AG09309 (cell line): Measurements from ENCODE around the genes PPP1R26 and CCDC187.

GRCh38 chr9:135479355-135480206 lies at the start of gene PPP1R26:
Gene PPP1R26 (plus strand): TSS chr9:135479782.
- RRBS, result 2% methylated on average over 101 of the region's 144 CpGs

DNA sequence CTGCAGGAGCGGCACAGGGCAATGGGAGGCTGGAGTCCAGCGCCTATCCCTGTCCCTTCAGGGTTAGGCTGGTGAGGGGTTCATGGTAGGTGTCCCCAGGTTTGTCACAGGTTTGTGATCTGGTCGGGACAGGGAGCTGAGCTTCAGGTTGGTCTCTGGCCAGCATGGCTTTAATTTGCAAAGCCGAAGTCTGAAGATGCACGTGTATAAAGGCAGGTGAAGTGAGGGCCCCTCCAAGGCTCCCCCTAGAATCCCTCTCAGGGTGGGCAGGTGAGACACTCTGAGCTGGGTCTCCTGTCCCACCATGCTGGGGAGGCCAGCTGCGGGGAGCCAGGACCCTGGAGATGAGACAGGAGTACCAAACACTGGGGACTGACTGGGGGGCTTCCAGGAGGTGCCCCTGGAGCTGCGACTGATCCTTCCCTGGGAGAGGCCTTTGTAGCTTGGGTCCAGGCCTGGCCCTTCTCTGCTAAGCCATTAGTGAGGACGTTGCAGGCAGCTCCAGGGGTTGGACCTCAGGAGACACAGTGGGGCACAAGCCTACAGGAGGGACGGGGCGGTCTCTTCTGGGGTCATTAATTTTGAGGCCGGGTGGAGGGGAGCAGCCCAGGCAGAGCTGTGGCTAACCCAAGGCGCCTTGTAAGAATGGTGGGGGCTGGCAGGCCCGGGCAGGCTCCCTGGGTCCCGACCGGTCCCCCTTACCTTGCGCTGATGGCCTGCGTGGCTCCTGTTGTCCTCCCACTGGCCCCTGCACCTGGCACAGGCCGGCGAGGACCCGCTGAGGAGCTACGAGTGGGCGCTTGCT lies 4.9 kb downstream of the MRPS2 start:
- RRBS, result 77% methylated on average over 3 of the region's 22 CpGs

GRCh38 chr9:135882527-135883130 lies 24.7 kb downstream of the CAMSAP1 start:
- RRBS, result no CpG with 5 or more reads among the region's 20 CpGs

- RRBS, result 3% methylated on average over 27 of the region's 65 CpGs
Measured at GRCh38 chr9:135906476-135906982, 817 bp downstream of the CAMSAP1 start.

DNA sequence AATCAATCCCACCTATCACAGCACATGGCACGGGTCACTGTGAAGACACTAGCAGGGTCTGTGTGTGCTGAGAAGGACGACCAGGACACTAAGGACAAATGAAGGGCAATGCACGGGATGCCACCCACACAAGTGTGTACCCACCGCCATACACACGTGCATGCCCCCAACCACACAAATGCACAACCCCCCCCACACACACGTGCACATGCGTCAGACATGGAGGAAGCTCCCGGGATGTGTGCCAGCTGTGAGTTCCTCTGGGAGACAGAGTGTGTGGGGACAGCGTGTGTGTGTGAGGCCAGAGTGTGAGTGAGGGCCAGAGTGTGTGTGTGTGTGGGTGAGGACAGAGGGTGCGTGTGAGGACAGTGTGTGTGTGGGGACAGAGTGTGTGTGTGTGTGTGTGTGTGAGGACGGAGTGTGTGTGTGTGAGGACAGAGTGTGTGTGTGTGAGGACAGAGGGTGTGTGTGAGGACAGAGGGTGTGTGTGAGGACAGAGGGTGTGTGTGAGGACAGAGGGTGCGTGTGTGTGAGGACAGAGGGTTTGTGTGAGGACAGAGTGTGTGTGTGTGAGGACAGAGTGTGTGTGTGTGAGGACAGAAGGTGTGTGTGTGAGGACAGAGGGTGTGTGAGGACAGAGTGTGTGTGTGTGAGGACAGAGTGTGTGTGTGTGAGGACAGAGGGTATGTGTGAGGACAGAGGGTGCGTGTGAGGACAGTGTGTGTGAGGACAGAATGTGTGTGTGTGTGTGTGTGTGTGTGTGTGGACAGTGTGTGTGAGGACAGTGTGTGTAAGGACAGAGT lies 62.8 kb upstream of the UBAC1 start:
- RRBS, result no CpG with 5 or more reads among the region's 13 CpGs

DNA sequence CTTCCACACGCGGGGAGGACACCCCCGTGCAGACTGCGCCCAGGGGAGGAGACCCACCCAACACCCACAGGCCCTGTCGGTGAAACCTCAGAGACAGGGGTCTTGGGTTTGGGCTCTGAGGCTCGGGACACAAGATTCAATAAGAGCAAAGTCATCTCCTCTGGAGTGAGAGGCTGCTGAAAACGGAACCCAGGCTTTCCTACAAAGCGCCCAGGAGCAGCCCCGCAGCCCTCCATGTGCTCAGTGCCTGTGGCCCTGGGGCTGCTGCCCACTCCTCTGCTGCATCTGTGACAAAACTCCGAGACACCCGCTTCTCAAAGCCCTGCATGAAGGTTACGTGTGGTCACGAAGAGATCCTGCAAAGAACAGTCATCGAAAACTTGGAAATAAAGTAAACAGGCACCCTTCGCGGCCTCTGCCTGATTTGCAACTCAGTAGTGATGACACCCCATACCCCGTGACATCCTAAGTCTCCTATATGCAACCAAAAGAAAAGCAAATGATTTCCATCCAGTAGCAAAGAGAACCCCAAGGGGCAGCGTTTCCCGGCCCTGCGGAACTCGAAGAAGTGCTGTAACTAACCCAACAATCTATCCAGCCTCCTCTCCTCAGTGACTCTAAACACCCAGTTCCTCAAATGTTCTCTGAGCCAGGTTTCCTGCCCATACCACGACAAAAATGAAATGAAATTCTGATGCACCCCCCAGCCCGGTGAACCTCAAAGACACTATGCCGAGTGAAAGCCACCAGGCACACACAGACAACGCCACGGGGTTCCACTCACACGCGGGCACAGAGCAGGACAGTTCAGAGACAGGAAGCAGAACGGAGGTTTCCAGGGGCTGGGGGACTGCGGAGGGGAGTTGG lies 19.2 kb downstream of the NACC2 start:
- RRBS, result no CpG with 5 or more reads among the region's 30 CpGs

DNA sequence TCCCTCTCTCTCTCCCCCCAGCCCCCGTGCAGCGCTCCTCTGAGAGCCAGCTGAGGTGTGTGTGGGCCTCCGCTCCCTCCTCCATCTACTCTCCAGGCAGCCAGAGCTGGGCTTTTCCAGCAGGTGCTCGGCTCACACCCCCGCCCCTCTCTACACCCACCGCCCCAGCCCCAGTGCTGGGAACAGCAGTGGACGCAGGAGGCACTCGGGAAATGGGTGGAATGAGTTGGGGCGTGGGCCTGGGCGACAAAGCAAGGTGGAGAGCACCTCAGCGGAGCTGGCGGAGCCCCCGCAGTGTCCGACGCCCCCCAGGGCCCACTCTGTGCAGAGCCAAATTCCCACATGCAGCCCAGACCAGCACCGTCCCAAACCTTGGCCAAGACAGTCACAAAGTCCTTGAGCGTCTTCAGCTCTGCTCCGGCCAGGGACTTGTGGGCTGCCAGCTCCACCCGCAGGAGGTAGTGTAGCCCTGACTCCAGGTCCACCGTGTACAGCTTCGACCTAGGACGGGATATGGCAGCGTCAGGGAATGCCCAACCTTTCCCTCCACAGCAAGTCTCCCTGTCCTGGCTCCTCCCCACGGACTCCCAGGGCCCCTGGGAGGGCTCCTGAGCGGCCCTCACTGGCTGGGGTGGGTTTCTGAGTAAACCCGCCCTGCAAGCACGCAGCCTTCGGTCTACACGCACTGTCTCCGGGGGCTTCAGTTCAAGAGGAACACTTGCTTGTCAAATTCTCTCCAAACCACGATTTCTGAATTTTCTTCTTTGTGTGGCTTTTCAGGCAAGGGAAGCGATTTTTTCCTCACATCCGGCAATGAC lies 13.6 kb upstream of the LHX3 start:
- RRBS, result no CpG with 5 or more reads among the region's 33 CpGs

DNA sequence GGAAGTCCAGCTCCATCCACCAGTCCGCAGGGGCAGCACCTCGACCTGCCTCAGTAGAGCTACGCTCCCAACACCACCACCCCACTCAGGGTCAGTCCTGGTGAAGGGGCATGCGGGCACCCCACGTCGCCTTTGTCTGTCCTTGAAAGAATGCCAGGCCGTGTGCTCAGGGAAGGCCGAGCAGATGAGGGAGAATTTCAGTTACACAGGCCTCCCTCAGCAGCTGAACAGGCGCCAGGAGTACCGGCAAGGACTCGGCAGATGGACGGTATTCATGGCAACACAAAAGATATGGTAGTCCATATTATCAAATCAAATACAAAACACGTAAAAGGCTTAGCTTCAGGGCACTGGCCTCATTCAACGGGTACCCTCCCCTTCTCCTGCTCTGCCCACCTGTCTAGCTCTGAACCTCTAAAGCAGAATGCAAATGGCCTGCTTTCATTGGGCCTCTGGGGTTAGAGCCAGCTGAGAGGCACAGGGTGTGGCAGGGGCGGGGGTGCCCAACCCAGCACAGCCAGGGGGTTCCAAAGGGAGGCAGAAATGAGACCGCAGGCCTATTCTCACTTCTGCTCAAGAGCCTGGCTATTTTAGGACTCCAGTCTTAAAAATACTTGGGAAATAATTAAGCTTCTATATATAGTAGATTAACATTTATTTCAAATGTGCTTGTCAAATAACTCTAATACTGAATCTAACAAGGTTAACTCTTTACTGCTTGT lies 5.8 kb downstream of the QSOX2 start:
- RRBS, result no CpG with 5 or more reads among the region's 16 CpGs

DNA sequence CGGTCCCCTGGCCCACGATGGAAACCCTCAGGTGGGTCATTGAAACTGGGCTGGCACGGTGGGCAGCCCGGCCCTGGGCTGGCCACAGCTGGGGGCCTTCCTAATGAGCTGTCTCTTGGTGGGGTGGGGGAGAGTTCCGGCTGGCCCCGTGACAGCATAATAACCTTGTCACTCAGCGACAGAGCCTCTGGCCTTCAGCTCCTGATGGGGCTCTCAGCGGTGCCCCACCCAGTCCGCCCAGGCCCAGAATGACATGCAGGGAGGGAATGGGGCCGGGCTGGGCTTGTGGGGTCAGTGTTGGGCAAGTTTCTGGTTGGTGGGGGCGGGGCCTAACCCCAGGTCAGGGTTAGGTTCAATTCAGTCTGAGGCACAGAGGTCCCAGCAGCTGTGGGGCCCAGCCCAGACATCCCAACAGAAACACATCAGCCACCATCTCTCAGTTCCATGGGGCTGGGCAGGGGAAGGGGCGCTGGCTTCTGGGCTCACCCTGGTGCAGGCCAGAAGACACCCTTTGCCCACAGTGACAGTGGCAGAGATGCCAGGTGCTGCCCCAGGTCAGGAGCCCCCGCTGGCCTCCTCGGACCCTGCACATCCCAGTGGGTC lies at the start of gene CCDC187:
CCDC187 (minus strand) TSS at position 105 of the 603 bp plus-strand sequence.
- RRBS, result no CpG with 5 or more reads among the region's 14 CpGs

GRCh38 chr9:136339424-136340152 lies 12.2 kb downstream of the GPSM1 start:
- RRBS, result 31% methylated on average over 1 of the region's 28 CpGs

GRCh38 chr9:136403346-136403970 lies 3.5 kb upstream of the SNAPC4 start:
- RRBS, result no CpG with 5 or more reads among the region's 11 CpGs

DNA sequence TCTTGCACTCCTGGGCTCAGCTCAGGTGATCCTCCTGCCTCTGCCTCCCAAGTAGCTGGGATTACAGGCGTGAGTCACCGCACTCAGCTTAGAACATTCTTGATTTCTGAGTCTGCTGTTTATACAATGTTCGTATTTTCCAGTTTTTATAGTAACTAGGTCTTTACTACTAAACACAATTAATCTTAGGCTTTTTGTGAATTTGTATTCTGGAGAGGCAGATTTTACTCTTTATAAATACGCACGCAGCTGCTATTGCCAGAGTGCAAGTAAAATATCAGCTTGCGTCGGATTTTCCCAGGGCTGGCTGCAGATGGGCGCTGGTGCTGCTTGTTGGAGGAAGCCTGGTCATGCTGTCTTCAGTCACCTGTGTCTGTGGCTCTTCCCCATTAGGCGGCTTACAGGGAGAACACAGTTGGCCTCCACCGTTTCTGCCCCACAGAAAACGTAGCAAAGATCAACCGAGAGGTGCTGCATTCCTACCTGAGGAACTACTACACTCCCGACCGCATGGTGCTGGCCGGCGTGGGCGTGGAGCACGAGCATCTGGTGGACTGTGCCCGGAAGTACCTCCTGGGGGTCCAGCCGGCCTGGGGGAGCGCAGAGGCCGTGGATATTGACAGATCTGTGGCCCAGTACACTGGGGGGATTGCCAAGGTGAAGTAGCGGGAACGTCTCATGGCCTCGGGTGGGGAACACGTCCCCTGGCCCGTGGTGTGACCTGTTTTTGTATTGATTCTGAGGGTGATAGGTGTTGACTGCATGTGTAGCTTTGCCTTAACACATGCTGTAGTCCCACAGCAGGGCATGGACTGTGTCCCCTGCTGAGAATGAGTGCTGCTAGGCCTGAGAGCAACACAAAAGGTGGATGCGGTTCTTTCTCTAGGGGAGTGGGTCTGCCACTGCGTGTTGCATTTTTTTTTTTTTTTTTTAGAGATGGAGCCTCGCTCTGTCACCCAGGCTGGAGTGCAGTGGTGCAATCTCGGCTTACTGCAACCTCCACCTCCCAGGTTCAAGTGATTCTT lies 6.4 kb downstream of the PMPCA start:
- RRBS, result no CpG with 5 or more reads among the region's 31 CpGs

GRCh38 chr9:136476396-136476952 lies 6.4 kb downstream of the SEC16A start:
- RRBS, result 95% methylated on average over 4 of the region's 18 CpGs

DNA sequence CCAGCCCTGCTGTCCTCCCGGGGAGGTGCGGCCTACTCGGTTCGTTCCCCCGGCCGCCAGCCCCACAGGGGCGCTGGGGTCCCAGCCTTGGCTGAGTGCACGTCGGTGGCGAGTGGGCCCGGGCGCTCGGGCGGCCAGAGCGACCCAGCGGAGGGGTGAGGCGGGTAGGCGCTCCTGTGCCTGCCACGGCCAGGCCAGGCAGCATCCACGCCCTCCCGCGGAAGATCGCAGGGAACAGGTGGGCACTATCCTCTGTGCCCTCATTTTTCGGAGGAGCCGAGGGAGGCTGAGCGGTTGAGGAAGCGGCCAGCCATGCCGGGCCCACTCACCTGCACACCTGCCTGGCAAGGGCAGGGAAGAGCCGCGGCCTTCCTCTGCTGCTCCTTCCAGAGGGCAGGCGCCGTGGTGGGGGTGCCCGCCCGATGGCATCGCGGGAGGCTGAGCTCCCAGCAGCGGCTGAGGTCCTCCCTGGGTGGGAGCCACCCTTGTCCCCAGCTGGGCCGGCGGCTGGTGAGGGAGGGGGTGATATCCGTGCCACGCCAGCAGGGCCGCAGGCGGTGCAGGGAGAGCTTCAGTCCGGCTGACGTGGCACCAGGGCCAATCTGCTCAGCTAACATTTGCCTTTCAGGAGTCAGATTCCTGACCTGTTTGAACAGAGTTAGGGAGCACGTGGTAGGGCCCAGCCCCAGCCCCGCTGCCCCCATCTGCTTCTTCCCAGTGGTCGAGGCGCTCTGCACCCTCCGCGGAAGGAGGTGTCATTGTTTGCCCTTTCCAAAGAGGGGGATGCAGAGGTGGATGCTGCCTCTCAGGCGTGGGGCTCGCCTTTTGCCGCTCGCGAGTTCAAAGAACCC lies 1.5 kb upstream of the SEC16A start:
- RRBS, result 18% methylated on average over 14 of the region's 56 CpGs

DNA sequence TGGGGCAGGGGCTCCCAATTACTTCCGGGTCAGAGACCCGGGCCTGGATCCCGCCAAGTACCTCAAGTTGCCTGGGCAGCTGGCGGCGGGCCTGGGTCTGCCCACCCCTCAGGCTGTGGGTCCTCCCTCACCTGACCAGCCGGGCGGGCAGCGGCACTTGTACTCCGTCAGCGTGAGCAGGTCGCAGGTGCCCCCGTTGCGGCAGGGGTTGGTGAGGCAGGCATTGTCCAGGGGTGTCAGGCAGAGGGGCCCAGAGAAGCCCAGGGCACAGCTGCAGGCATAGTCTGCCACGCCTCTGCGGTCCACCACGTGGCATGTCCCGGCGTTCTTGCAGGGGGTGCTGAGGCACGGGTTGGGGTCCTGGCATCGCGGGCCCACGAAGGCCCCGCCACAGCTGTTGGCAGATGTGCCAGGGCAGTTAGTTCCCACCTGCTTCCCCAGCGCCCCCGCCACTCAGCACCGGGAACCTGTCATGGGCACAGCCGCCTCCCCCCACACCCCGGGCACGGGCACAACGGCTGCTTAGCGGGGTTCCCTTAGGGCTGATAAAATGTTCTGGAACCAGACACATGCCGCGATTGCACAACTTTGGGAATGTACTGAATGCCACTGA lies 22.2 kb downstream of the NOTCH1 start:
- RRBS, result 95% methylated on average over 3 of the region's 33 CpGs

DNA sequence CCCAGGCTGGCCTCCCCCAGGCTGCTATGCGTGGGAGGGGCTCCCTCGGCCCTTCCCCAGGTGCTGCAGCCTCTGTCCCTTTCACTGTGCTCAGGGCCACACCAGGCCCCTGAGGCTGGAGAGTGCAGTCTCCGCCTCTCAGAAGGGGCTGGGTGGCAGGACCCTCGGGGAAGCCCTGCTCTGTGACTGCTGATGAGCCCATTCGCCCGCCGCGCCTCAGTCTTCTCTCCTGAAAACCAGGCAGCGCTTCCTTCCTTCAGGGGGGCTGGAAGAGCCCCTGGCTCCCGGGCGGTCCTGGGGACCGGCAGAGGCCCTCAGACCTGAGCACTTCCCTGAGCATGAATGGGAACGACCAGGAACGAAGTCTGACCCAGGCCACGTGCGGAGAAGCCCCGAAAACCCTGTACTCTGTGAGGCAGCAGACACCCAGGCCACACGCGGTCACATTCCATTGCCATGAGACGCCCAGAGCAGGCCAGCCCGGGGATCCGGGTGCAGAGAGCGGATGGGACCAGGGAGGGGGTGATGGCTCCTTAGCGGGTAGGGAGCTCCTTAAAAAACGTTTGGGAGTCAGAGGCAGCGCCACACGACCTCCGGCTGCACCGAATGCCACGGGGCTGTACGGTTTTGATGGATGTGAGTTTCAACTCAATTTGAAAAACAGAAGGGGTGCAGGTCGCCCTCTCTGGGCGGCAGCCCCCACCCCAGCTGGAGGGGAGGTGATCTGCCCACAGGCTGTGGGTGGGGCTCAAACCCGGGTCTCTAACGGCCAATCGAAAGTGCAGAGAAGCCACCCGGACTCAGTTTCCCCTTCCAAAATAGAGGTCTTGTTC lies 22.1 kb upstream of the NOTCH1 start:
- RRBS, result 18% methylated on average over 6 of the region's 37 CpGs

DNA sequence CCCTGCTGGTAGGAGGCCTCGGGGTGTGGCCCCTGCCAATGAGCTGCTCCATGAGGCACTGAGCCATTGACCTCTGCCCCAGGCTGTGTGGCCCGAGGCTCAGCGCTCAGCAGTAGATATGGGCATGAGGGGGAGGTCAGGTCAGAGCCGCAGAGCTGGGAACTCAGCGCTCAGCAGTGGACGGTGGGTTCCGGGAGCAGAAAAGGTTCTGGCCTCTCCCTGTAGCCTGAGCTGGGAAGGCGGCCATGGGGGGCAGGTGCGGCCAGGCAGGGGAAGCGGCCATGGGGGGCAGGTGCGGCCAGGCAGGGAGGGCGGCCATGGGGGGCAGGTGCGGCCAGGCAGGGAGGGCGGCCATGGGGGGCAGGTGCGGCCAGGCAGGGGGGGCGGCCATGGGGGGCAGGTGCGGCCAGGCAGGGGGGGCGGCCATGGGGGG lies 52.1 kb upstream of the EGFL7 start:
- RRBS, result no CpG with 5 or more reads among the region's 18 CpGs

GRCh38 chr9:136668359-136669554 lies 6.0 kb downstream of the EGFL7 start:
- RRBS, result 63% methylated on average over 14 of the region's 39 CpGs

- RRBS, result 39% methylated on average over 2 of the region's 29 CpGs
Measured at GRCh38 chr9:136671516-136672392, 9.0 kb downstream of the EGFL7 start.

GRCh38 chr9:136676407-136676848 lies 10.8 kb downstream of the AGPAT2 start:
- RRBS, result no CpG with 5 or more reads among the region's 15 CpGs